Bronchus fibroblast of lung (primary cell): ENCODE results near the genes PPP3CA, SLC9B2 and BDH2.

DNA sequence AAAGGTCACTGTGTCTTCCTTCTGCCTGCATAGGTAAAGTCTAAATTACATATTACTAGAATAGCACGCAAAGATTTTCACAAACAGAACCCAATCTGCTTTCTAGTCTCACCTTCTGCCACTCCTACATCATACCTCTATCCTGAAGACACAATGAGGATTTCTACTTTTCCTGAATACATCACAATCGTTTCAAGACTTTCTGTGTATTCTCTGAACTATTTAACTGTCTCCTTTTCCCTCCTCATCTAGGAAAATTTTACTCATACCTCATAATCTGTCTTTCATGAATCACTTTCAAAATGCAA, 116.7 kb downstream of the PPP3CA start:
- RAMPAGE, long total RNA = no peak

- RAMPAGE, long total RNA = no peak
Measured at GRCh38 chr4:101275175-101275595, 72.1 kb downstream of the PPP3CA start.

DNA sequence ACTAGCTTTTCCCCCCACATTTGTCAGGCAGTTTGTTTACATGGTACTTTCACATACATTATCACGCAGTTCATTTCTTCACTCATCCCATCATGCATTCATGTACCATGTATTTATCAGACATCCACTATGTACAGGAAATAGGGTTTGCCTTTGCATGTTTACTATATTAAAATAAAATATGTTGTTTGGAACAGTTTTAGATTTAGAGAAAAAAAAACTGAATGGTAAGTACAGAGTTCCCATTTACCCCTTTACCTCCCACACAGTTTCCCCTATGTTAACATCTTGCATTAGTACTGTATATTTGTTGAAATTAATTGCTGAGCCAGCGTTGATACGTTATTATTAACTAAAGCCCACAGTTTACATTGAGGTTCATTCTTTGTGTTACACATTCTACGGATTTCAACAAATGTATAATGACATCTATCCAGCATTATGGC, 70.8 kb downstream of the PPP3CA start:
- RAMPAGE, long total RNA = no peak

DNA sequence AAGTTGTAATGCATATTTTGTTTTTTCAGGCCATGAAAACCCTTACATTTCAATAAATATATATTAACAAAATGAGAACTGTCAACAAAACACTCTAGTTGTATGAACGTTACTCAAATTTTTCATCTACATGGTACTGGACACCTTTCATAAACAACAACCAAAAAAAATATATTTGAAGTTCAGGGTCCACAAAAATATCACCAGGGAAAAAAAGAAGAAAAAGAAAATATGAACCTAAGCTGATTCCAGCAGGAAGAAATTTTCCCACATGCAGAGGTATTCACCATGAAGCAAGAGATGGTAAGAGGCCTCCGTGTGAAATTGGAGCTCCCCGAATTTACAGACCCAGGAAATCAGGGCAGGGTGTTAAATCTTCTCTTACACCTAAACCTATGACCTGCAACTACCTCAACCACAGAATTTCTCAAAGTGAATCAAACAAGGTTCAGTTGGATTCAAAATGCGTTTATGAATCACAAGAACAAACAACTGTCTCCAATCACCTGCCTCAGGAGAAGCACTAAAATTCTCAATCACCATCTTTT, 19.5 kb downstream of the PPP3CA start:
- RAMPAGE, long total RNA = no peak

DNA sequence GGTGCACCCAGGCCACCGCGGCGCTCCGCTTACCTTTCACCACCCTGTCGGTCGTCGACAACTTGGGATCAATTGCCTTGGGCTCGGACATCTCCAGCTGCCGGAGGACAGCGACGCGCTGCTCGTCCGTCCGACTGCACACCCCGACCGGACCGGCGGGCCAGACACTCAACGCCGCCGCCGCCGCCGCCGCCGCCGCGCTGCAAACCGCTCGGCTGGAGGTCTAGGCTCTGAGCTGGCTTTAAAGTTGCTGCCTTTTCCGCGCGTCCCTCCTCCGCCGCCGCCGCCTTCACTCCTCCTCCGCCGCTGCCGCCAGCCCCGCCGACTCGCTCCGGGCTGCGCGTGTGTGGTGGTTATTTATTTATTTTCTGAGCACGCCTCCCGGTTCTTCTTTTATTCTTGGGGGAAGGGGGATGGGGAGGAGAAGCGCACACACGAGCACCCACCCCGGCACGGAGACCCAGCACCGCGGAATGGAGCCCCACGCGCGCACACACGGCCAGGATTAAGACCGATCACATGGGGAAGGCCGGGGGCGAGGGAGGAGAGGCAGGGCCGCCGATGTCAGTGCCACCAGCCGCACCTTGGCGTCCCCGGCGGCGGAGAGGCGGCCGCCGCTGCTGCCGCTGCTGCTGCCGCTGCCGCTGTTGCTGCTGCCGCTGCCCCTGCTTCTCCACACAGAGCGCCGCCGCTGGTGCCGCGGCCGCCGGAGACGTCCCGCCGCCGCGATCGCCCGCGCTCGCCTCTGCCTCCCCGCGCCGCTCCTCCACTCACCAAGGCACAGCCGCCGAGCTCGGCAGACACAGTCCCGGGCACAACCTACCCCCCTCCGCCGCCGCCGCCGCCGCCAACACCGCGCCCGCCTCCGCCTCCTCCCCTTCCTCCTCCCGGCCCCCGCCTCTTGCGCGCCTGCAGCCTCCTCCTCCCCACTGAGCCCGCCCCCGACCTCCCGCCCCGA, at the start of gene PPP3CA:
Gene PPP3CA, minus strand, starts transcription at position 821 of the 958 bp plus-strand sequence.
- RAMPAGE, long total RNA = no peak

GRCh38 chr4:101347664-101348727, 670 bp upstream of the PPP3CA start:
- RAMPAGE, long total RNA = start-site peak on the plus strand at chr4:101347779-101347816, 289 and 188 reads in 2 replicates

DNA sequence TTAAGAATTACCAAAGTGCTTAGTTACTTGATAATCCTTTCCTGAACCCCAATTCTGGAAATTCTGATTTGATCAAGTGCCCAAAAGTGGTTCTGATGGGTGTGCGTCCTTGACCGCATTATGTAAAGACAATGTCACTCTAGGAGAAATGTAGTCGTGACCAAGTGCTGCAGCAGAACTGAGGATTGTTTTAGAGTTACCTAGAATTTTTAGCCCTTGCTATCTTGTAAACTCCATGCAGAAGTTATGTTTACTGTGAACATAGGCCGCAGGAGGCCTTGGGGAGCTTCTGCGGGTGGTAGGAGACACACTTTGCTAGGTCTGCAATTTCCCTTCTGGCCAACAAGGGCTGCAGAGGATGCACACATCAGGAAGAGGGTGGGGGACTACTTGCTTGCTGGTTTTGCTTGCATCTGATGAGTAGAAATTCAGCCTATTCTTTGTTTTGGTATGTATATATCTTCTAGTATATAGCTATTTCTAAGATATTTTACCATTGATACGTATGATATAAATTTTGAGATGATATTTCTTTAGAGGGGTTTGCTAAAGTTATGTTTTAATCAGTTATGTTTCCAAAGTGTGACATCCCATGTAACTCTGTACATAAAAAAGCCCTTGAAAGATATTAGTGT, 23.1 kb downstream of the BANK1 start:
- RAMPAGE, long total RNA = no peak

GRCh38 chr4:101953955-101954261, 163.4 kb downstream of the BANK1 start:
- RAMPAGE, long total RNA = no peak

GRCh38 chr4:102518539-102519229, 17.5 kb downstream of the NFKB1 start:
- RAMPAGE, long total RNA = no peak

DNA sequence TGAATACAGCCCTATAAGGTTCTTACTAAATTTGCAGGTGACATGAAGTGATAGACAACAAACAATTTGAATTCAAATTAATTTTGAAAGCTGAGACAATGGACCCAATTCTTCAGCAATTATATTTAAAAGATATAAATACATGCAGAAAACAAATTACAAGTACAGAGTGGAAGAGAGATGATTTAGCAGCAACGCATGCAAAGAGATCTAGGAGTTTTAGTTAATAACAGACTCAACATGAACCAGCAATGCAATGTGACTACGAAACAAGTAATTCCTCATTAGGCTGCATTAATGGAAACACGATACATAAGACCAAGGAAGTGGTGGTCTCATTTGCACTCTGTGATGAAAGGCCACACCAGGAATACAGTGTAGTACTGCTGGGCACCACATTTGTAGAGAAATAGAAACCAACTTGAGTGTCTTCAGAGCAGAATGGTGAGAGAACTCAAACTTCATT, 50.6 kb downstream of the NFKB1 start:
- RAMPAGE, long total RNA = no peak

GRCh38 chr4:102600270-102601211, 99.4 kb downstream of the NFKB1 start:
- RAMPAGE, long total RNA = no peak

GRCh38 chr4:102743166-102743917, 17.4 kb downstream of the MANBA start:
- RAMPAGE, long total RNA = no peak

- RAMPAGE, long total RNA = no peak
Measured at GRCh38 chr4:102785801-102786258, 25.1 kb upstream of the MANBA start.

- RAMPAGE, long total RNA = no peak
Measured at GRCh38 chr4:102801484-102801955, 25.8 kb downstream of the UBE2D3 start.

- RAMPAGE, long total RNA = no peak
Measured at GRCh38 chr4:102824781-102825463, 2.4 kb downstream of the UBE2D3 start.

GRCh38 chr4:103076266-103076951, at the start of gene SLC9B2:
TSS of gene SLC9B2 (minus strand) at chr4:103076761.
- RAMPAGE, long total RNA = no peak

GRCh38 chr4:103099721-103100247, at the start of gene BDH2:
TSS of gene BDH2 (minus strand) at chr4:103099834.
- RAMPAGE, long total RNA = no peak

- RAMPAGE, long total RNA = no peak
Measured at GRCh38 chr4:103946787-103947170, 227.0 kb upstream of the TACR3 start.

GRCh38 chr4:104616288-104617003, 121.8 kb upstream of the CXXC4 start:
- RAMPAGE, long total RNA = no peak

GRCh38 chr4:105188270-105188500, 41.5 kb downstream of the TET2 start:
- RAMPAGE, long total RNA = no peak